OCI-LY7 (cell line): Measurements from ENCODE around the genes POTEM and RNASE1.

DNA sequence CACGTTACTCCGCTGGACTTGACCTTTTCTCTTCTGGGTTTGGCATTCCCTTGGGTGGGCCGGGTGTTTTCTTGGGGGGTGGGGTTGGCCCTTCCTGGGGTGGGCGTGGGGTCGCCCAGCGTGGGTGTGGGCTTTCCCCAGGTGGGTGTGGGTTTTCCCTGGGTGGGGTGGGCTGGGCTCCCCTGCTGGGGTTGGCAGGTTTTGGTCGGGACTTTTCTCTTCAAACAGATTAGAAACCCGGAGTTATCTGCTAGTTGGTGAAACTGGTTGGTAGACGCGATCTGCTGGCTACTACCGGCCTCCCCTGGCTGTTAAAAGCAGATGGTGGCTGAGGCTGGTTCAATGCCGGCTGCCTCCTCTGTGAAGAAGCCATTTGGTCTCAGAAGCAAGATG, at the start of gene POTEM:
Gene POTEM (plus strand): TSS at position 270 of the 393 bp plus-strand sequence.
- PRO-cap, result no peak
- RAMPAGE, long total RNA, result no peak

- PRO-cap, result no peak
- RAMPAGE, long total RNA, result no peak
These were observed 411 bp upstream of the TEP1 start for GRCh38 chr14:20413724-20414100.

GRCh38 chr14:20440851-20441386, 5.0 kb upstream of the KLHL33 start:
- PRO-cap, result no peak
- RAMPAGE, long total RNA, result no peak

DNA sequence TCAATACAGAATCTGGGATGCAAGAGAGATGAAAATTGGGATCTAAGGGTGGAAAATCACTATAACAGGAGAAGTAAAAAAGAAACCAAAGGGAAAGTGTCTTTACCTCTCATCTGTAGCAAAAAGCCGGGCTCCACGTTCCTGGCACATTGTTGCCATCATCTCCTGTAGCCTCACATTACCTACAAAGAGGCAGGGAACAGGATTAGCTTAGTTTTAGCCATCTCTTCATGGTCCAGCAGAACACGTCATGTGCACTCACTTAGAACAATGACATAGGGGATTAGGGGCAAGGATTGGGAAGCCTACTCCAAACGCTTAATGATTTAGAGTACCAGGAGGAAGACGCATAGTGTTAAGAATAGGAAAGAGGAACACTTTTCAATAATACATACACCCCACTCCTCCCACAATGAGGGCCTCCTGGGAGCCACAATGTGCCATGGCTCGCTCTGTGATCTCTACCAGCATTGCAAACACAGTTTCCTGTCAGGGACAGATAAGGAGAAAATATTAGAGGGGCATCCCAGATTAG, 7.0 kb downstream of the OSGEP start:
- PRO-cap, result no peak
- RAMPAGE, long total RNA, result no peak

- PRO-cap, result no peak
- RAMPAGE, long total RNA, result no peak
These were observed 47.6 kb downstream of the PNP start for GRCh38 chr14:20516873-20517205.

DNA sequence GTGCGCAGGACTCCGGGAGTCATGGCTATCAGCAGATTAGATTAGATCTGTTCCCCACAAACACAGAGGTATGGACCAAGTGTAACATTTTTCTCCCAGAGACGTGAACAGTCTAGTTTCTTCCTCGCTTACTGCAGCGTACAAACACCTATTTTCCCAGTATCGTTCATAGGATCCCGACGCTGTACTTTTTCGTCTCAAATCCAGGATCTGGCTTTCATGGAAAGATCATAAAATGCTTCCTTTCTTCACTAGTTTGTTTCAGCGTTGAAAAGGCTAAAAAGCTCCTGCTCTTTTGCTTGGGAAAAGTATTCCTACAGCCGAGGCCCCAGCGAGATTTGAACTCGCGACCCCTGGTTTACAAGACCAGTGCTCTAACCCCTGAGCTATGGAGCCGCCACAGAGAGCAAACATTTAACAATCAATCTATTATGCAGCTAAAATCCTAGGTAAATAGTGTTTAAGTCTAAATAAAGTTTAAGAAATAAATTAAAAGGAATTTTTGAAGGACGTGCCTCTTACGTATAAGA, 10.6 kb downstream of the OR6S1 start:
- PRO-cap, result no peak
- RAMPAGE, long total RNA, result no peak

DNA sequence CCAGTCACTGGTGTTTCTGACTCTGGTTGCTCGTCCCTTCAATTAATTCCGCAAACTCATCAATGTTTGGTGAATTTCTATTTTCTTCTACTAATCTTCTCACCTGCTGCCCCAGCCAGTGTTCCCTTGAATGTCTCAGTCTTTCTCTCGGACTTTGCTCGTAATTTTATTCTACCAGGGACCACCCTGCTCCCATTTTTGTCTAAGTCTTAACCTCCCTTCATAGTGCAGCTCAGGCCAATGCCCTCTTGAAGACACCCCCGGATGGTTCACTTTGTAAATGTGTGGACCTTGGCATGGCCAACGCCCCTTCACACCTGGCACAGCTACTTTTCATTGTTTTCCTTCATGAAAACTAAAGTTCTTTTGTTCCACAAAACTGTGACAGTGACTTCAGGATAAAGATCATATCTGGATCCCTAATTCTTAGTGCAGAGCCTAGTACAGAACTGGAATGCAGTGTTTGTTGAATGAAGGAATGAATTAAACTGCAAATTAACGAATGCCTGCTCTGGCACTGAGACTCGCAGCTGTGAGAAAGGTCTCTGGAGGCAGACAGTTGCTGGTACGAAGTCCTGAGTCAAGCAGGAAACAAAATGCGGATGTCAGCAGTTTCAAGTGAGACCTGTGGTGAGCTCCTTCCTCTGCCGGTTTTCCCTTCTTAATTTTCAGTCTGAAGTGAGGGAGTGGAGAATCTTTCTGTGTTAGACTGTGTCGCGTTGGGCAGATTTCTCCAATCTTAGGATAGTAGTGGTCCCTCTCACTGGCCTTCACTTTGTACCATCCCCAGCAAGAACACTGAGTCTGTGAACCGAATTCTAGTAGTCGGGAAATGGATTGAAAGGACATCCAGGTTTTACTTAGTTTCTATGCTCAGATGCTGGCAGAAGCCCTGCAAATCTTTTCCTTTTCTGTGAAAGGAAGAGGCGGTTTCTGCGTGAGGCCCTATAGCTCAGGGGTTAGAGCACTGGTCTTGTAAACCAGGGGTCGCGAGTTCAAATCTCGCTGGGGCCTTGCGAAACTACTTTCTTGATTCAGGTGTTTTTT, 3.3 kb upstream of the RNASE4 start:
- PRO-cap, result no peak
- RAMPAGE, long total RNA, result no peak

DNA sequence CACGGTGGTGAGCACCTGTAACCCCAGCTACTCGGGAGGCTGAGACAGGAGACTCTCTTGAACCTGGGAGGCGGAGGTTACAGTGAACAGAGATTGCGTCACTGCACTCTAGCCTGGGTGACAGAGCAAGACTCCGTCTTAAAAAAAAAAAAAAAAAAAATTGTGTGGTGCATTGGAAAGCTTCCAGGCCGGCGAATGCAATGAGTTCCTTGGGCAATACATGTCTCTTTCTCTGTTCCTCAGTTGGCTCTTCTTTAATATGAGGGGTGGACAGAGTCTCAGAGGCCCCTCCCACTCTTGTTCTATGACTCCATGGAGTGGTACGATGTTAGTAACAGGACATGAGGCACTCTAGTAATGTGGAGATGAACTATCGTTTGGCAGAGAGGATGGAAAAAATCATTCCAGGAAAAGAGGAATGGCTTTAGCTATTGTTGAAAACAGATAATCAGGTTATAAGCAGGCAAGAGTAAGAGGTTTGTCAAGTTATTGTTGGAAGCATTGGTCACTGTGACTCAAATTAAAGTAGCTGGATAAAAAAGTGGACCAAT, 1.6 kb downstream of the RNASE4 start:
- PRO-cap, result no peak
- RAMPAGE, long total RNA, result no peak

DNA sequence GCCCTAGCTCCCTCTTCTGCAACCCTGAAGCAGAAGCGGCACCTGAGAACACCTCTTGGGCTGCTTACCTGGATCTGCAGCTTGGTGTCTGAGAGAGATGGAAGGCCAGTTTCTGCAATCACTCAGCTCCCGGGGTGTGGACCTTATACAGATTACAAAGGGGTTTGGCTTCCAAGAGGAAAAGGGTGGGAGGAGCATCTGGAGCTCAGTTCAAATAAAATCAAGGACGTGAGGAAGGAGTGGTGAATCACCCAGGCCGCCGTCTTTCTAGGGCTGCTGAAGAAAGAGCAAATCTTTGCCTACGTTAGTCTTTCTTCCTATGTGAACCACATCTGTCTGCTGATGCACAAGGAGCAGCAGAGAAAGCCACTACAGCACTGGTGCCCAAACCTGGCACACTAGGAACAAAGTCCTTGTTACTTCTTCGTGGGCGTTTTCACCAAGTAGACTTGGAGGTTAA, at the start of gene RNASE1:
Gene RNASE1 (minus strand): TSS at position 116 of the 460 bp plus-strand sequence.
- PRO-cap, result no peak
- RAMPAGE, long total RNA, result no peak

DNA sequence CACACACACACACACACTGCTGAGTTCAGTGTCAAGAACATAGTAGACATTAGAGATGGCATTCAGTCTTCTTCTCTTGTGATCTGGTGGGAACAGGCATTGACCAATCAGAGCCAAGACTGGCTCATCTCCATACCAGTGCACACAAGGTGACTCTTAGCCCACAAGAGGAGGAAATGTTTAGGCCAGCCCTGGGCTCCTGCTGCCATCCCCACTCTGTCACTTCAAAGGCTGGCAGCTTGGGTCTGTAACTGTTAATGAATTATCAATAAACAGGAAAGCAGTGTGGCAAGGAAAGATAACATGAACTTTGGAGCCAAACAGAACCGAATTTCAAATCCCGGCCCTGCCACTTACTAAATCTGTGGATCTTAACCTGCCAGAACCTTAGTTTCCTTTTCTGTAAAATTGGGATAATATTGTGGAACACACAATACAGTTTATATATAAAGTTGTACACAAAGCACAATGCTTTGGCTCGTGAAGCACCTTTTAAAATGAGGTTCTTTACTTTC, 3.2 kb upstream of the RNASE8 start:
- PRO-cap, result no peak
- RAMPAGE, long total RNA, result no peak

GRCh38 chr14:21085059-21085932, 13.2 kb downstream of the ZNF219 start:
- PRO-cap, result no peak
- RAMPAGE, long total RNA, result no peak

DNA sequence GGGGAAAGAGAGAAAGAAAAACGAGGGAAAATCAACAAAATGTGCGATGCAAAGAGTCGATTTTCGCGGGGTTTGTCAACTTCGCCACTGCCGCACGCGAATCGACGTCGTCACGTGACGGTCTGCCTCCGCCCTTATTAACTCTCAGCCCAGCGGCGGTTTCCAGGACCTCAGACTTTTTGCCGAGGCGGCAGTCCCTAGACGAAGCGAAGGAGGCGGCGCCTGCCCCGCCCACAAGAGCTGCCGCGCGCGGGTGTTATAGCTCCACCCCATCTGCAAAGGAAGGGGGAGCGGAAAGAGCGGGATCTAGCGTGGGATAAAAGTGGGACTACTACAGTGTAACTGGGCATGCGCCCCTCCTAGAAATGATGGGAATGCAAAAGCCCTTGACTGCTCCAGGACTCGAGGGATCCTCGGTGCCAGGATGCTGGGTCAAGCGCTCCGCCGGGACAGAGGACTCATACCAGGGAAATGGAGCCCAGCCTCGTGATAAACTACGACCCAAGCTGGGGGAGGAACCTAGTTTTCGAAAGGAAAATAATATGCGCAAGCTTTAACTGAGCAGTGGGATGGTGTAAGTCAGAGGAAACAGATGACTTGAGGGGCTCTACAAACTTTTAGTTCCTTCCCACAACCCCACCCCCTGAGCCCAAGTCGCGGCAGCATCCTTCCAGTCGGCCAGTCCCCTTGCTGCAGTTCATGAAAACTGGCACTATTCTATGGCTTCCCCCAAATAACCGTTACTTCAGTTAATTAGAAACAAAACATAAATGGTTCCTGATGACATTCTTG, 517 bp upstream of the SUPT16H start:
- PRO-cap, result bidirectional peak, plus-strand start at position 173 of the sequence, minus-strand start outside the sequence; bidirectional peak, plus-strand start at position 681 of the sequence, minus-strand start at position 689 of the sequence
- RAMPAGE, long total RNA, result no peak

GRCh38 chr14:21428738-21429563, 27.0 kb downstream of the CHD8 start:
- PRO-cap, result no peak
- RAMPAGE, long total RNA, result no peak

DNA sequence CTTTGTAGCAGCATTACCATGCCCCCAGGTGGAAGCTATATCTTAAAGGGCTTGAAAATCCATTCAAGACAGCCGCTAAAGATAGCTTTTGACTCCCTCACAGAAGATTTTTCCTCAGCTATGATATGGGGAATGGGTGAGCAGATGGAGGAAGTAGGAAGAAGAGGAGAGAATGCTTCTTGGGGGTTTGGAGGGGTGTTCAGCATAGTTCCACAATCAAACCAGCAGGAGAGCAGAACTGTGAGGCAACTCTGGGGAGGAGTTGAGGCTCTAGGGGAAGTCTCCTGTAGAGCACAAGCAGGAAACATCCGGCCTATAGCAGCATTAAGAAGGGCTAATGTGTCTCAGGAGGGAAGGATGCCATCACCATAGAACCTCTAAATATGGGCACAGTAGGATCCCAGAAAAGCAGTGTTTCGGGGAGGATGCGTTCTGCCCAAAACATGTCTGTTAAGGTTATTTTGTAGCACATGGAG, 8.4 kb upstream of the SALL2 start:
- PRO-cap, result no peak
- RAMPAGE, long total RNA, result no peak

DNA sequence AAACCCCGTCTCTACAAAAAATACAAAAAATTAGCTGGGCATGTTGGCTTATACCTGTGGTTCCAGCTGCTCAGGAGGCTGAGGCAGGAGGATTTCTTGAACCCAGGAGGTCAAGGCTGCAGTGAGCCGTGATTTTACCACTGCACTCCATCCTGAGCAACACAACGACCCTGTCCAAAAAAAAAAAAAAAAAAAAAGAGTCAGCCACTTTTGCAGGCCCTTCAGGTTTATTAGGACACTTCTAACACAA, 269 bp downstream of the OR4E1 start:
- PRO-cap, result no peak
- RAMPAGE, long total RNA, result no peak

DNA sequence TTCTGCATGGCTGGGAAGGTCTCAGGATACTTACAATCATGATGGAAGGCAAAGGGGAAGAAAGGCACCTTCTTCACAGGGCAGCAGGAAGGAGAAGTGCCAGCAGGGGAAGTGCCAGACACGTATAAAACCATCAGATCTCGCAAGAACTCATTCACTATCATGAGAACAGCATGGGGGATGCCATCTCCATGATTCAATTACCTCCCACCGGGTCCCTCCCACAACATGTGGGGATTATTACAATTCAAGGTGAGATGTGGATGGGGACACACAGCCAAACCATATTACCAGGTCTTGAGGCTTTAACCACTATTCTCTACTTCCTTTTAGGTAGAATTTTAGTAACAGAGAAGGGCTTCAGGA, 40.7 kb upstream of the OR4E1 start:
- PRO-cap, result no peak
- RAMPAGE, long total RNA, result no peak

DNA sequence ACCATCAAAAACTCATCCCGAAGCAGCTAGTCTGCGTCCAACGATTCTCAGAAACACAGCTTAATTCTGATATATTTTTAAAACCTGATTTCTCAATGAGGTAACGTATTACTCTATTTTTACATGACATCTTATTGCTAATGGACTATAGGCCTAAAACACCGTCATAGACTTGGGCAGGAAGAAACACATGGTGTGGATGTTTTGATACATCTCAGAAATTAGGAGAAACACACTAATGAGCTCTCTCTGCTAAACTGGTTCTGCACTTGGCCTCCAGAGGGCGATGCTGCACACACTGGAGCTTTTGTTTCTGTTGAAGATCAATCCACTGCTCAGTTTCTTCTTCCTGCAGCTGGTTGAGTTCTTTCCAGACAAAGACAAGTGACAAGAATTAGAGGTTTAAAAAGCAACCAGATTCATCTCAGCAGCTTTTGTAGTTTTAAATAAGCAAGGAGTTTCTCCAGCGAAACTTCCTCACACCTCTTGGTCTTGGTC, 178.4 kb upstream of the OR4E1 start:
- PRO-cap, result no peak
- RAMPAGE, long total RNA, result no peak

DNA sequence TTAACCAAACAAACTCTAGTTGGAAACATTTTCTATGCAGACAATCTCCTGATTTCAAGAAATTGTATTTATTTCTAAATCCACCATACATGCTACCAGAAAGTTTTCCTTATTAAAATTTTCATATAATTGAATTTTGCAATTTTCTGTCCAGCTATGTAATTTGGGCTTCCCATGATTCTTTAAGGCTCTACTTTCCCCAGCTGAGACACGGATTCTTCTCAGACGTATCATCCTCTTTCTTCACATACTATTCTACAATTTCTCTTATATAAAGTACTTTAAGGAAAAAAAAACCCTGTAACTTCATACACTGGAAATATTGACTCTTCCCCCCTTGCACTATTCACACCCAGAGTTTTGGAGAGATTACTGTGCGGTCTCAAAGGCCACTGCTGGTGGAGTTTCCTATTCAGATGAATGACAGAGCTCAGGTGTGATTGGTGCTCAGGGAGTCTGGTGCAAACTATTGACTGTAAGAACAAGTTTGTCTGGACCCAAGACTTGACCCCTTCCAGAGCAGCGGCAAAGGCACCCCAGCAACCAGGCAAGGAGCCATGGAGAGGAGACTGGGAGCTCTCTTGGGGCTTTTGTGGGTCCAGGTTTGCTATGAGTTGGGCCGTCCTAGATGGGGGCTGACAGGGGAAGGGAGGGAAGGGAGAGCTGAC, 187.5 kb upstream of the OR4E1 start:
- PRO-cap, result no peak
- RAMPAGE, long total RNA, result no peak

DNA sequence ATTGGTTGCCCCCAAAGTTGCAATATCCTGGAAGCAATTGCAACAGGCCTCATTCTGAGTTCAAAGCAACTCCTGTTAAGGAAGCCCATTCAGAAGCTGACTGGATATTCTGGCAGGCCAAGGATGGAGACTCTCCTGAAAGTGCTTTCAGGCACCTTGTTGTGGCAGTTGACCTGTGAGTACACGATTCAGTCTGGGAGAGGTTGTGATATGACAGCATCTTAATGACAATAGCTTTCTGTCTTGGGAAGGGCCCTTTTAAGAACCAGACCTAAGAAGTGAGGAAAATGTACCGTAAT, 420.8 kb downstream of the DAD1 start:
- PRO-cap, result no peak
- RAMPAGE, long total RNA, result no peak

DNA sequence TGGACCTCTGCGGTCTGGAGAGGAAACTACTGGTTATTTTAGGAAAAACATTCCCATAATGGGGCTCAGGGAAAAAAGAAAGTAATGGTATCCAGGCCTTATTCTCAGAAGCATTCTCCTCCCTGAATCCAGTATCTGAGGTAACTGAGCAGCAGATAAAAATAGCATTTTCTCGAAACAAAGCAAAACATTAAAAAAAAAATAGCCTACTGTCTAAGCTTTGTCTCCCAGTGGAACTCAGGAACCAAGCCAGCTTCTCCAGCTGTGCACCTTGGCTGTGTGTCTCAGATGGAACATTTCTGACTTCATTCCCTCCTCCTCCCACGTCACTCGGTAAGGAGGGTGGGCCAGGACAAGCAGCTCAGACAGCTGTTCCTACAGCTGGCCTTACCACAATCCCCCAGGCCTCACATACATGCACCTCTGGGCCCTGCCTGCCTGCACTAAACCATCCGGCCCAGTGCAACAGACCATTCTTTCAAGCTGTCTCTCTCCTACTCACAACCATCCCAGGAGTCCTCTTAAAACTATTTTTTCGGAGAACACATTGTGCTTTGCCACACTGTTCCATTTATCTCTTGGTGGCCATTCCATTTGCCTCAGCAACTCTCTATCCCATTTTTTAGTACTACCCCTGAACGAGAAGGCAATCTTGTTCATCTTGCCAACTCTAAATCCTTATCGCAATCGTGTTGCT, 249.7 kb downstream of the DAD1 start:
- PRO-cap, result no peak
- RAMPAGE, long total RNA, result no peak